LUHMES (cell line): ENCODE results near the genes BLTP1, FGF2 and ABHD18.

GRCh38 chr4:118993816-118994538, 105.3 kb downstream of the SYNPO2 start:
- PRO-cap = no peak

DNA sequence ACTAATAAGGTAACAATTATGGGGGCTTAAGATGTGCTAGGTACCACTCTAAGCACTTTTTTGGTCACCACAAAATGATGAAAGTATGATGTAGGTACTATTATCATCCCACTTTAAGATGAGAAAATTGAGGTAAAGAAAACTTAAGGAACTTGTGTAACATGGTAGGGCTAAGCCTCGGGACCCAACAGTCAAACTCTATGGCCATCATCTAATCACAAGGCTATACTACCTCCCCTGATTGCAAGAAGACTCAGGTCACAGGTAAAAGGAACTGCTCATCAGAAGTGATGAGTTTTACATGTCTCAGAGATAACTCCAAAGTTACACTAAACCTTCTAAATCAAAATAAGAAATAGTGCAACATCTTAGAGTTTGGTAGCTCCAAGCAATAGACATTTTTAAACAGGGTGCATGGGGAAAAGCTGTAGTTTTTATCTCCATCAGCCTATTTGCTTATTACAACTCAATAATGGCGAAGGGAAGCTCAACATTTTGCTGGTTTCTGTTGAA, 96.5 kb upstream of the MYOZ2 start:
- PRO-cap = no peak

DNA sequence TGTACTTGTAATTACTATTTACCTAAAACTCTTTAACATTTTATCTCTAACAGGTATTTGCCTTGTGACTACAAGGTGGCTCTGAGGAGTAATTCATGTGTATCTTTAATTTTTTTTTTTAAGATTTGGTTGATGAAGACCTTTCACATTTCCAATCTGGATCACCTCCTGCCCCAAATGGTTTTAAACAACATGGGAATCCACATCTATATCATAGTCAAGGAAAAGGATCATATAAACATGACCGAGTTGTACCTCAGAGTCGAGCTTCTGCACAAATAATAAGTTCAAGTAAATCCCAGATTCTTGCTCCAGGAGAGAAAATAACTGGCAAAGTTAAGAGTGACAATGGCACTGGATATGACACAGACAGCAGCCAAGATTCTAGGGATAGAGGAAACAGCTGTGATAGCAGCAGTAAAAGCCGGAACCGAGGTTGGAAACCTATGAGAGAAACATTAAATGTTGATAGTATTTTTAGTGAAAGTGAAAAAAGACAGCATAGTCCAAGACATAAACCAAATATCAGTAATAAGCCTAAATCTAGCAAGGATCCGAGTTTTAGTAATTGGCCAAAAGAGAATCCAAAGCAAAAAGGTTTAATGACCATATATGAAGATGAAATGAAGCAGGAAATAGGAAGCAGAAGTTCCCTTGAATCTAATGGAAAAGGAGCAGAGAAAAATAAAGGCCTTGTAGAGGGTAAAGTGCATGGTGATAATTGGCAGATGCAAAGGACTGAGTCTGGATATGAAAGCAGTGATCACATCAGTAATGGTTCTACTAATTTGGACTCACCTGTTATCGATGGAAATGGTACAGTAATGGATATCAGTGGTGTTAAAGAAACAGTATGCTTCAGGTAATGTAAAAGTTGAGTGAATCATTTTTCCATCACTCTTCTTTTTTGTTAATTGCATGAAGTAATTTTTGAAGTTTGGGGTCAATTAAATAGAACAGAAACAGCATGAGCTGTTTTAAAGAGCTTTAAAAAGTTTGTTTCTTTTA, 29.0 kb downstream of the C4orf3 start:
- PRO-cap = no peak

GRCh38 chr4:119482660-119483257, 145.8 kb downstream of the PDE5A start:
- PRO-cap = no peak

- PRO-cap = no peak
Measured at GRCh38 chr4:122035925-122036352, 84.1 kb upstream of the TRPC3 start.

GRCh38 chr4:122152149-122153165, at the start of gene BLTP1:
BLTP1 (plus strand) TSS chr4:122152331.
- PRO-cap = bidirectional peak, plus-strand start at chr4:122152370, minus-strand start at chr4:122152275; unidirectional peak, minus-strand start at chr4:122152935

- PRO-cap = no peak
Measured at GRCh38 chr4:122687521-122688175, 44.9 kb upstream of the BBS12 start.

- PRO-cap = bidirectional peak, plus-strand start at chr4:122826833, minus-strand start at chr4:122826701
Measured at GRCh38 chr4:122826395-122826921, at the start of gene FGF2. FGF2 (plus strand) TSS chr4:122826831.

DNA sequence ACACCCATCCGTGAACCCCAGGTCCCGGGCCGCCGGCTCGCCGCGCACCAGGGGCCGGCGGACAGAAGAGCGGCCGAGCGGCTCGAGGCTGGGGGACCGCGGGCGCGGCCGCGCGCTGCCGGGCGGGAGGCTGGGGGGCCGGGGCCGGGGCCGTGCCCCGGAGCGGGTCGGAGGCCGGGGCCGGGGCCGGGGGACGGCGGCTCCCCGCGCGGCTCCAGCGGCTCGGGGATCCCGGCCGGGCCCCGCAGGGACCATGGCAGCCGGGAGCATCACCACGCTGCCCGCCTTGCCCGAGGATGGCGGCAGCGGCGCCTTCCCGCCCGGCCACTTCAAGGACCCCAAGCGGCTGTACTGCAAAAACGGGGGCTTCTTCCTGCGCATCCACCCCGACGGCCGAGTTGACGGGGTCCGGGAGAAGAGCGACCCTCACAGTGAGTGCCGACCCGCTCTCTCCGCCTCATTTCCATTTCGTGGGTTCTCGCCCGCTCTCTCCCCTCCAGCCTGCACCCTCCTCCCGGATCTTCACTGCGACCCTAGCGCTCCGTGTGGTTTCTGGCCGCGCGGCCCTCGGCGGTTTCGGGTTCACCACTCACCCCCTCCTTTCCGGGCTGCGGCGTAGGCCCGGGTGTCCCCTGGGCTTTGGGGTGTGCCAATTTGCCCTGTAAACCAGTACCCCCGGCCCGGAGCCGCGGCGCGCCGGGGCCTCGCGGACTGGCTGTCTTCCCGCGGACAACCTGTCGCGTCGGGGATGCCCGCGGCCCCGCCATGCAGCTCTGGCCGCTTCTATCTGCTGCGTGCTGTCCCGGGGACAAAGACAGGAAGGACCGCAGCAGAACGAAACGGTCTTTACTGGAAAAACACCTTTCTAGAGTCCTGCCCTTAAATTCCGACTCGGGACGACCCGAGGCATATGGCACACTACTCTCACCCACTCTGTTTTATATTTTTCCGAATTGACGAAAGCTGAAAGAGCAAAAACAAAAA, 583 bp downstream of the FGF2 start:
- PRO-cap = bidirectional peak, plus-strand start at position 541 of the sequence, minus-strand start at position 539 of the sequence; bidirectional peak, plus-strand start at position 800 of the sequence, minus-strand start at position 776 of the sequence; unidirectional peak, minus-strand start at position 920 of the sequence

- PRO-cap = bidirectional peak, plus-strand start at chr4:122828239, minus-strand start at chr4:122828038
Measured at GRCh38 chr4:122827906-122828375, 1.3 kb downstream of the FGF2 start.

- PRO-cap = no peak
Measured at GRCh38 chr4:123338963-123339265, 57.7 kb upstream of the SPRY1 start.

GRCh38 chr4:123857099-123857463, 460.5 kb downstream of the SPRY1 start:
- PRO-cap = no peak

DNA sequence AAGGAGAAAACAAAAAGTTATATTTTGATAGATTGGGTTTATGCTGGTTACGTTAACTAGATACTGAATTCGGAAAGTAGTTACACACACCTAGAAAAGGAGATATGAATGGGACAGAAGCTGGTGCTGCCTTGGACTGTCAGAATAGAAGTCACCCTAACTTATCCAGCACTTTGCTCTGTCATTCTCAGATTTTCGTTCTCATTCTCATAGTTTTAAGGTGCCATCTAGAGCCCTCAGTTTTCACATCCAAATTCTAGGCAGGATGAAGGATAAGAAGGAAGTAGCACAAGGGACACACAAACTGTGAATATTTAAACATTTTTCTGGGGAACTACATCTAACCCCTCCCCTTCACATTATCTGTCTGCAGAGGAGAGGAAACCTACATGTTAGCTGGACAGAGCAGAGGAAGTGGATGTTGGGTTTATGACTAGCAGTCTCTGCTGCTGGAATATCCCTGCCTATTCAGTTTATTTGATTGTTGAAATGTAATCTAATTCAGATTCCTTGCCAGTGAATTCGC, 521.9 kb downstream of the FAT4 start:
- PRO-cap = no peak

GRCh38 chr4:126255596-126255937, 940.8 kb downstream of the FAT4 start:
- PRO-cap = no peak

DNA sequence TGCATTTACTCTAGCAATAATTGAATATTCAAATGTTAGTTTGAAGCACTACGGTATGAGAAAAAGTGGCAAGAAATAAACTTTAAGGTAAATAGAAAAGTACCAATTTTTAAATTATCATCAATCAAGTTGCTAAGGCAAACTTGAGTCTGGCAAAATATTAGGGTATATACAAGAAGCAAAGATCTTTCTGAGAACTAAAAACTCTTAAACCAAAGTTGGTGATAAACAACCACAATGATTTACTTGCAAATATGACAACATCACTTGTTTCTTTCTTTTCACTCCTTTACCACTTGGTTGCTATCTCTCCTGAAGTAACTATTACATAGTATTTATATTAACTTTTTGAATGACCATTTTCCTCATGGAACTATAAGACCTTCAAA, 731.5 kb upstream of the INTU start:
- PRO-cap = no peak

- PRO-cap = no peak
Measured at GRCh38 chr4:126954468-126955498, 678.0 kb upstream of the INTU start.

DNA sequence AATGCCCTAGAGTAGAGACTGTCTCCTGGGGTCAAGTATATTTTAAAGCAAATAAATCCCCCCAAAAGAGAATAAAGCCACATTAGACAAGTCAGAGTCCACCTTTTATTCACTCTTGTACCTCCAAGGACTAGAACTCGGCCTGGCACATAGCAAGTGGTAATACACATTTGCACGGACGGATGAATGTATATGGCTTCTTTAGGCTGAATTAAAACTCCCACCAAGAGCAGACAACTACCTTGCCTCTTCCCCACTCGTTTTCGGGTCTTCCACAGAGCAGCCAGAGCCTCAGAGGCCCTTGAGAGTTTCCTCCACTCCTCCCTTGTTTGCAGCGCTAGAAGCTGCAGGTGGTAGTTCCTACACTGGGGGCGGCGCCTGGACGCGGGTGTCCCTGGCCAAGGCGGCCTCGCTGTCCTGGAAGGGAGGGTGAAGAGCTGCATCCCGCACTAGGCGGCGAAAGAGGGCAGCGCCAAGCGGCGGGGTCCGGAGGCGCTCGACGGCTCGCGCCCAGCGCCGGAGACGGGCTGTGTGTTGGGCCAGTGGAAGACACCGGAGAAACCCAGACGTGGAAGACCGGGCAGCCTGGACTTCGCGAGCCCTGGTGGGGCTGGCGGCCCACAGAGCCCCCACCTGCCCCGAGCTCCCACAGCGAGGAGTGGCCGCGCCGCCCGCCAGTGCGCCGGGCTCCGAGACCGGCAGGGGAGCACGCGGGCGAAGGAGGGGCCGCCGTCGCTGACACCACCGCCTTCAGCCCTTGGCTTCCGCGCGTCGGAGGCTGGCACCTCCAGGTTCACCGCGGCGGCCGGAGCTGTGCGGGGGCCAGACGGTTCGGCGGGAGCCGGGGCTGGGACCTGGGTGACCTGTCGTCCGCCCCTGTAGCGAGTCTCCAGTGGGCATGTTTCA, 10.0 kb upstream of the INTU start:
- PRO-cap = unidirectional peak, plus-strand start at position 448 of the sequence

- PRO-cap = no peak
Measured at GRCh38 chr4:127643432-127644262, 10.9 kb downstream of the INTU start.

- PRO-cap = bidirectional peak, plus-strand start at chr4:127965277, minus-strand start at chr4:127965170; bidirectional peak, plus-strand start at chr4:127965605, minus-strand start at chr4:127965599
Measured at GRCh38 chr4:127964955-127965801, at the start of gene ABHD18. ABHD18 (plus strand) TSS chr4:127965406.

DNA sequence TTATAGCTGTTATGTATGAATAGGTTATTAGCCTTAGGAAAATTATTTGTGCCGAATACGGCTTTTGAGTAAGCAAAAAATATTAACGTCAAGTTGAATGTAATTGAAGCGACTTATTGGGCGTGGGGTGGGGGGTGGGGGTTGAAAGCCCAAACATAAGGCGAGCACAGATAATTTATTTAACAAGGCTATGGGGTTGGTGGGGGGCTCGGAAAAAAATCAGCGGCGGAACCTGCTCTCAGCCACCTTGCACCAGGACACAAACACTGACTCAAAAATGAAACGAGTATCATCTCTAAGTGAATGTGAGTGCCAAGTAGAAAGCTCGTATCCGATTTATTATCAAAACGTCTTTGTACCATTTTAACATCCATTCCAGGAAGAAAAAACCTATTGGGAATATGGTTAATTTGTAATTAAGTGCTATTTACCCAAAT, 972 bp upstream of the LARP1B start:
- PRO-cap = no peak